Tongue (tissue), 2 donors: Measurements from ENCODE around the genes FYCO1 and TDGF1.

DNA sequence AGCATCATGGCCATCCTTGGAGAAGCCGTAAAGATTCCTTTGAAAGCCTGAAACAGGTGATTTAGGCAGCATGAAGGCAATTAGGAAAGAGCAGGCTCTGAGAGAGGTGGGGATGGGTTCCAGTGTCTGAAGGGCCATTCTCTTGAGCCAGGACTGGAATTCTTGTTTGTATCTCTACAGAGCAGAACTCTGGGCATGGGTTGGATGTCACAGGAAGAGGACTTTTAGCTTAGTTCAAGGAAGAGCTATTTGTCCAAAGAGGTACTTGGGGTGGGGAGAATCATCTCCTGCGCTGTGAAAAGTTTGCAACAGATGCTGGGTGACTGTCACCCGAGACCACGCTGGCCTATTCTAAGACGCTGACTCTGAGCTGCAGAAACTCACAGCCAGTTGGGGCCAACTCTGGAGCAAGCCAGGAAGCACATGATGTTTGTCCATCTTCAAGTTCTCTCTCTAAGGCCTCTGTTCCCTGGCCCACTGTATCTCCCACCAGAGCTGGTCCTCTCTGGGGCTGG is 17.8 kb upstream of the CDCP1 start:
- RAMPAGE, long total RNA, result no peak

DNA sequence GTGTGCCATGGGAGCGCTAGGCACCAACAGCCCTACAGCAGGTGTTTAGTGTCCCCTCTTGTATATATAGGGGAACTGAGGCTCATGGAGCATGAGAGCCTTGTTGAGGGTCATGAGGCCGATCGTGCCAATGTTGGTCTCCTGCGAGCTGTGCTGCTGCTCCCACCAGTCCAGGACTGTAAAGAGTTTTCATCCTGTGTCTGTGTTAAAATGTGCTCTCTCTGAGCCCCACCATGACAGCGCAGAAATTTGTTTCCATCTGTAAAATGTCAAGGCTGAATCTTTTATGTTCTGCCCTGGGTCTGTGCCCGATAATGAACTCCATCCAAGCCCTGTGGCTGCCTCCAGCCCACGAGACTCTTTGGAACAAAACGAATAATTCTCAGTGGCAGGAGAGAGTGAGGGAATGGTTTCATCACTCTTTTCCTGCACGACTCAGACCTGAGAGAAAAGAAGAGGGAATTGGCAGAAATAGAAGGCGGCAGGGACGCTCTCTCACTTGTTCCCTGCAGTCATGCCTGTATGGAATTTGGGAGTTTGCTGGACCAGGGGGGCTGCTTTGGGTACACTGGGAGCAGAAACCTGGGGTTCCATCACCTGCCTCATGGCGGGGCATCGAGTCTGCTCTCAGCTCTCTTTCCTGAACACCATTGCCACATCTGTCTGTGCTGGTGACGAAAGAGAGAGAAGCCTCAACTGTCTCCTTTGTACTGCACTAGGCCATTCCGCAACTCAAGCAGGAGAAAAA is 14.3 kb downstream of the TMEM158 start:
- RAMPAGE, long total RNA, result no peak

GRCh38 chr3:45464408-45464889 is 76.1 kb downstream of the LARS2 start:
- RAMPAGE, long total RNA, result no peak

- RAMPAGE, long total RNA, result no peak
These were observed 50.2 kb upstream of the LIMD1 start for GRCh38 chr3:45544015-45545006.

DNA sequence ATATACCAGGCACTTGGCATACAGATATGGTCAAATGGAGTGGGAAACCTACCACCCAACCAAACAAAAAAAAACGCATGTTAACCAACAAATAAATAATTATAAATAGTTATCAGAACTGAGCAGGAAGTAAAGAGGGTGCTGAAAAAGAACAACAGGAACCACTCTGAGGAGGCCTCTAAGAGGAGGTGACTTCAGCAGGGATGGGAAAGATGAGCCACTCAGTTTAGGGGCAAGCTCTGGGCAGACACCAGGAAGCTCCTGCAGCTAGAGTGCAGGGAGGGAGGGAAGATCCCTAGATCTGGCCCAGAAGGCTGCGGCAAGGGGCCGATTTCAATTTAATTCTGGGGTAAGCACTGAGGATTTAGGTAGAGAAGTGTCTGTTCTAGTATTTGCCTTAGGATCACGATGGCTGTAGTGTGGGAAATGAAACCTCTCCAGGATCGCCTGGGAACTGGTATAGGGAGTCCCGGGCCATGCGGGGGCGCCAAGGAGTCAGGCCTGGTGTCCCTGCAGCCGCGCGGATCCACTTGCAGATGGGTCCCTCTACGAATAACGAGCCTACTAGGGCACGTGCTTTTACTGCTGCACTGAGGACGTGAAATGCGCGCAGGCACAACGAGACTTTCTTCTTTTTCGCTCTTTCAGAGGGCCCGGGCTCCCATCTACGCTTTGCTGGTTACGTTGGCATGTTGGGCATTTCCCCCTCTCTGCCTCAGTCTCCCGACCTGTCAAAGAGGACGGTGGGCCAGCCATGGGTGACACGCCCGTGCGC is 1.5 kb upstream of the LIMD1 start:
- RAMPAGE, long total RNA, result no peak

DNA sequence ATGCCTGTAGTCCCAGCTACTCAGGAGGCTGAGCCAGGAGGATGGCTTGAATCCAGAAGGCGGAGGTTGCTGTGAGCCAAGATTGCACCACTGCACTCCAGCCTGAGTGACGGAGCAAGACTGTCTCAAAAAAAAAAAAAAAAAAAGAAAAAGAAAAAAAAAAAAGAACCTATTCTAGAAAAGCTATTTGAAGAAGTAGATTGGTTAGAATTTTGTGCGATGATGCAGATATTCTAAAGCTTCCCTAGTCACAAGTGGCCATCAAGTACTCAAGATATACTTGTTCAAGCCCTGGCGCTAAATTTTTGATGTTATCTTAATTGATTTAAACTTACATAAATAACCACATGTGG is 35.4 kb upstream of the SACM1L start:
- RAMPAGE, long total RNA, result no peak

DNA sequence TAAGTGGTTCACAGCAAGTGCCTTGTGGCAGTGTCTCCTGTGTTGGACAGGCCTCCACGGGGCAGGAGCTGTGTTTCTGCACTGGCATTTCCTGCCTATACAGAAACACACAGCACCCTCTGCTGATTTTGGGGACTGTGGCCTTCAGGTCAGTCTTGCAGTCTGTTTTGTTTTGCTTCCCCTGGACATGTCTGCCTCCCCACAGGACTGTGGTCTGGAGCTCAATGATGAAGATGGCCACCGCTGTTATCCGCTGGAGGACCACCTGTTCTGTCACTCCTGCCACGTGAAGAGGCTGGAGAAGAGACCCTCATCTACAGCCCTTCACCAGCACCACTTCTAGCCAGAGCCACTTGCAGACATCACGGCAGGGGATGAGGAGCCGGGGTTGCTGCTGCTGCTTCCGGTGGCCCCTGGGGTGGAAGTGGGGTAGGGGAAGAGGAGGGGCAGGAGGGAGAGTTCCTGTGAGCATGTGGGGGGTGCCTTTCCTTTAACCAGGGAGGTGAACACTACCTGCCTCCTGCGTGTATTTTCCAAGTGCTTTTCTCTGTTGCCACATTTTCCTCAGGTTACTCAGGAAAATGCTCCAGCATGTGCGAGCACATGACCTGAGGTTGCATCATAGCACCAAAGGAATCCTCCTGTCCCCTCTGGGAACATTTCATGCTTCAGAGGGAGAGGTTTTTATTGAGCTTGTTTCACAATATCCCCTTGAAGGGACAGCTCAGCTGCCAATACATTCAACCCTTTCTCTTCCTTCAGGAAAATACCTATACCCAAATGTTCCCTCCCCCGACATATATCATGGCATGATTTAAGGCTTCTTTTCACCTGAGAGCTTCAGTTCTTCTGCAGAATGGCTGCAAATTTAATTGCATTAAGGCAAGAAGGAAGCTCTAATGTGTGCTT is 12.2 kb upstream of the SACM1L start:
- RAMPAGE, long total RNA, result no peak

DNA sequence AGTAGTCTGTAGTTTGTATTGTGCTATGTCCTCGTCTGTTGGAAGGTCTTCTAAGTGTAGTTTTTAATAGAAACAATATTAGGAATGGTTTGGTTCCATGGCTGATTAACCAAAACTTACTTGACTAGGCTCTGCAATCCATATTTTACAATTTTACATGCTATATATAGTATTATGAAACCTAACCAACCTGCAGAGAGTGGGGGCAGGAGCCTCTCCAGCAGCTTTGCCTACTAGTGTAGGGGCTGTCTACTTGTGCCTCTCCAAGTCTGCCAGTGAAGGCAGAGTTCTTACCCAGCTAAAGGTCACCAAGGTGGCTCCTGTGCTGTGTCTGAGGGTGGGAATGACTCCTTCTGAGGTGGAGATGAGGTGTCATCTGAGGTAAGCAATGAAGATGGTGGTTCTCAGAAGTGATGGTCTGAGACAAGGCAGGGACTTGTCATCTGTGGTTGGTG is 47.4 kb downstream of the SACM1L start:
- RAMPAGE, long total RNA, result no peak

DNA sequence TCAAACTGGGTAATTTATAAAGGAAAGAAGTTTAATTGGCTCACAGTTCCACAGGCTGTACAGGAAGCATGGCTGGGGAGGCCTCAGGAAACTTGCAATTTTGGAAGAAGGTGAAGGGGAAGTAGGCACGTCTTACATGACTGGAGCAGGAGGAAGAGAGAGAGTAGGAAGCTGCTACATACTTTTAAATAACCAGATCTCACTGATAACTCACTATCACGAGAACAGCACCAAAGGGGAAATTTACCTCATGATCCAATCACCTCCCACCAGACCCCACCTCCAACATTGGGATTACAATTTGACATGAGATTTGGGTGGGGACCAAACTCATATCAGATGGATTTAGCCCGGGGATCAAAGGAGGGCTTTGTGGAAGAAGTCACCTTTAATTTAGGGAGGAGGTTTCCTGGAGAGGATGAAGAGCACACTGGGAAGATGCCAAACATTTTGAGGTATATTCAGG is 4.7 kb downstream of the SLC6A20 start:
- RAMPAGE, long total RNA, result no peak

DNA sequence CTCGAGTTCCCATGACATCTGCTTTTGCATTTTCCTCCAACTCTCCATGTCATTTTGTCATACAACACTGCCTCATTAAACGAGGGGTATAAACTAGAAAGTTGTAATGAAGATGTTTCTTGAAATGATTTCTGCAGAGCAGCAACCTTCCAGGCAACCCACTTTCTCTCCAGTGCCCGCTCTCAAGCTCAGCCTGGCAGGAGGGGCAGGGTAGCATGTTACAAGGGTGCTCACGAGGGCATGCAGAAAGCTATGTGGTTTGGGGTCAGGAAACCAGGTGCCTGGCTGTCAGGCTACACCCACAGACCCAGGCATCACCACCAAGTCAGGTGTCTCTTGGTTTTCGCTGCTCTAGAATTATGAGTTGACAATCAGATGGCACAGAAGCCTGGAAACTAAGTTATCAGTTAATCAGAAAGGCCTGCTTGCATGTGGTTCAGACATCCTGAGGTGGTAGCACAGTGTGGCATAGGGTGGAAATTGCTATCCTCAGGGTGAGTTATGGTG is 16.3 kb upstream of the CCR9 start:
- RAMPAGE, long total RNA, result no peak

DNA sequence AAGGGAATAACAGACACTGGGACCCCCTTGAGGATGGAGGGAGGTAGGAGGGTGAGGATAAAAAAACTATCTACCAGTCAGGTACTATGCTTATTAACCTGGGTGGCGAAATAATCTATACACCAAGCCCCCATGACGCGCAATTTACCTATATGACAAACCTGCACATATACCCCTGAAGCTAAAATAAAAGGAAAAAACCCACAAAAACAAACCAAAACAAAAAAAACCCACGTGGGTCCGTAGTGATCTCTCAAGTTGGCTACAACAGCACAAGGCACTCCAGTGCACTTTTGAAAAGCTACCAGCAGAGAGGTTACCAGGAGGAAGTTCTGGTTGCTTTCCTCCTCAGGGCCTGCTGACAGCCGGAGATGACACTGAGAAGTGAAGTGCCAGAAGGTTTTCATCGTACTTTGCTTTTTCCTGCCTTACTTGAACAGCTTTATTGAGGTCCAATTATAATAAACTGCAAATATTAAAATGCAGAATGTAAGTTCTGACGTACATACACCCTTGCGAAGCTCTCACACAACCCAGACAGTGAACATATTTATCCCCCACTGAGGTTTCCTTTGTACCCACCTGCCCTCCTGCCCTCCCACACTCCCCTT is 6.3 kb downstream of the CCR9 start:
- RAMPAGE, long total RNA, result no peak

DNA sequence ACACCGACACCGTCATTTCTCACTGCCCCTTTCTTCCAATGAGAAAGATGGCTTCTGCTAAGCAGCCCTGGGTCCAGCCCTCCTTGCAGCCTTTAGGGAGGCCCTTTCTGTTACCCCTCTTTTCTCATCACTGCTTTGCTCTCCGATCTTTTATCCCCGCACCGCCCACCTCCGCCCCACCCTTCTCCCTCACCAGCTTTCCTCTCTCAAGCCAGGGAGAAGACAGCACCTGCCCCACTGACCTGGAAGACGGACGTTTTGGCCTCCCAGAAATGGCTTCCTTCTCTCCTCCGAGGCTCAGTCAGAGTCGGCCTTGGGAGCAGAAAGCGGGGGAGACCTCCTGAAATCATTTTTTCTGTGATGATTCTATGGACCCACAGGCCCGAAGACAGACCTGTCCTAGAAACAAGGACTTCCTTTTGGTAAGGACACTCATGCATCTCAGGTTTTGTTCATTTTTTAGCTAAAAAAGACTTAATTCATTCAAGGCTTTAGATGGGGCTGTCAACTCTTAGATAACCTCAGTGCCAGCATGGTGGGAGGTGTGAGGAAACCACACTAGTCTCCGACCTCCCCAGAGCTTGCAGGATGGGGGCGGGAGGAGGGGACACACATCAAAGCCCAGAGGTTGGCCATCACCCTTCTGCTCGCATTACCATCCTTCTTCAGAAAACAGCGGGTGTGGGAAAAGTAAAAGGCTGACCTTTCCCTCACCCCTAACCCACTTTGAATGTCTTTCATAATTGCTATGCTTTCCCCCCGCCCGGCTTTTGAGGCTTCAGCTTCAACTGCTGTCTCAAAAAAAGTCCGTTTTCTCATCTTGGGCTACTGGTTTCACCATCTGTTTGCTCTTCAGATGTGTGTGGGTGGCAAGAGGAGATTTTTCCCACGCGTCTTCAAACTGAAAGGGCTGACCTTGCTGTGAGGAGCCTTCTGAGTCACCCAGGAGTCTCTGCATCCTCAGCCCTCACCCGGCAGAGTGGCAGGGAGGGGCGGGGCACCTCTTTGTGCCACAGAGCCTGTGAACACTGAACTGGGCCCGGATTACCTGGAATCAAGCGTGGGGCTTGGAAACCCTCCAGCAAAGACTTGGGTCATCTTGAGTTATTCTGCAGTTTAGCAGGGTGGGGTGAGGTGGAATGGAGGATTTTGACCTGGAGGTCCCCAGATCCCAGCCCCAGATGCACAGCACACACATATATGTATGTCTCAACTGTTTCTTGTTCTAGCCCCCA is 27.7 kb upstream of the CXCR6 start:
- RAMPAGE, long total RNA, result no peak

DNA sequence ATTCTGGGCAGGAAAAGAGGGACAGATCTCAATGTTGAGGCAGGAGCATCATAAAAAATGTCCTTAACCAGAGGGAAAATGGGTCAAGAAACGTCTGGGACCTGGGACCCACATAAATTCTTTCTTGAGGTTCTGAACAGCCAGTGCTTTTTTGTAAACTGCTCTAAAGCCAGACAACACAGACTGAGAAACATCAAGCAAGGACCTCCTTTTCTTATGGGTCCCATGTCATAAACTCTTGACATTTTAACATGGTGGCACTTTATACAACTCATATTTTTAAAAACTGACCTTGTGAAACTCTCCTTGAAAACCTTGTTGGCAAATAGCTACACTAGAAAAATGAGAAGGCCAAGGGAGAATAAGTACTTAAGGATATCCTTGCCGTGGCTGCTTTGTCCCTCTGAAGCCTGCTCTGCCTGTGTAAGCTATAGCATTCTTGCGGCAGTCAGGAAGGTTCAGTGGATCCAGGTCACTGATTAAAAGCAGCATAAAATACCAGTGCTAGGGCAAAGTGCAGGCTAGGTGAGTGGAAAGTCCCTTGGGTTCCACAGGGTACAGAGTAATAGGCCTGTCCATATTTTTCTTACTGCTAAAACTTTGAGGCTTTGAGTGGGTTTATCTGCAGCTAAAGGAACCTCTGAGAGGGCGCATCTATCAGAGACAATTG is 10.1 kb downstream of the CXCR6 start:
- RAMPAGE, long total RNA, result no peak

- RAMPAGE, long total RNA, result no peak
These were observed 23.2 kb downstream of the CXCR6 start for GRCh38 chr3:45966063-45967253.

DNA sequence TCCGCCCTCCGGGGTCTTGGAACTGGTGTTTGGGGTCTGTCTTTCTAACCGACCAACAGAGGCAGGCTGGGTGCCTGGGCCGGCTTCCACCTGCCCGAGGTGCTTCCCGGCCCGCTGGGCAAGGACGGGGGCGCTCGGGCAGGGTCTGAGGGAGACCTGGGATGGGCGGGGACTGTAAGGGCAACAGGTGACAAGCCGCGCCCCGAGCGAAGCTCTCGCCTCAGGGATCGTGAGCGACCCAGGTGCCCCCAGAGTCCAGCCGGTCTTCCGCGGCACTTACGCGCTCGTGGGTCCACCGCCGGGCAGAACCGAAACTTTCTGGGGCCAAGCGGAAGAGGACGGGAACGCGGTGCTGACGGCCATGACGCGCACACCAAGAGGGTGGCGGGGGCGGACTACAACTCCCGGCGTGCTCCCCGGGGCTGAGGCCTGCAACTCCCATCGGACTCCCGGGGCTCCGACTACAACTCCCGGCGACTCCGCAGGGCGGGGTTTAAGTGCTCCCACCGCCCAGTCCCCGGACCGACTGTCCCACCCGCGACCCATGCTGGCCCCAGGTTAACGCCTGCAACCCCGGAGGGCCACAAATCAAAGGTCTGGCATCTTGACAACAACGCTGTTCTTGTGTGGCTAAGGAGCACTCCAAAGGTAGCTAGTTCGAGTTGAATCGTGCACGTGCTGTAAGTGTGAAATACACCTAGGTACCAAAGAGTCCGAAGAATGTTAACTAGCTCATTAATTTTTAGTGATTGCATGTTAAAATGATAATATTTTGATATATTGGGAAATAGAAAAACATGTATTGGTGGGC is at the start of gene FYCO1:
TSS of gene FYCO1 (minus strand) at position 383 of the 811 bp plus-strand sequence.
- RAMPAGE, long total RNA, result start-site peak on the minus strand centred at position 381 of the sequence, 23 bp wide, 225 and 223 reads in 2 replicates

- RAMPAGE, long total RNA, result no peak
These were observed 6.8 kb upstream of the RTP3 start for GRCh38 chr3:46490713-46491667.

DNA sequence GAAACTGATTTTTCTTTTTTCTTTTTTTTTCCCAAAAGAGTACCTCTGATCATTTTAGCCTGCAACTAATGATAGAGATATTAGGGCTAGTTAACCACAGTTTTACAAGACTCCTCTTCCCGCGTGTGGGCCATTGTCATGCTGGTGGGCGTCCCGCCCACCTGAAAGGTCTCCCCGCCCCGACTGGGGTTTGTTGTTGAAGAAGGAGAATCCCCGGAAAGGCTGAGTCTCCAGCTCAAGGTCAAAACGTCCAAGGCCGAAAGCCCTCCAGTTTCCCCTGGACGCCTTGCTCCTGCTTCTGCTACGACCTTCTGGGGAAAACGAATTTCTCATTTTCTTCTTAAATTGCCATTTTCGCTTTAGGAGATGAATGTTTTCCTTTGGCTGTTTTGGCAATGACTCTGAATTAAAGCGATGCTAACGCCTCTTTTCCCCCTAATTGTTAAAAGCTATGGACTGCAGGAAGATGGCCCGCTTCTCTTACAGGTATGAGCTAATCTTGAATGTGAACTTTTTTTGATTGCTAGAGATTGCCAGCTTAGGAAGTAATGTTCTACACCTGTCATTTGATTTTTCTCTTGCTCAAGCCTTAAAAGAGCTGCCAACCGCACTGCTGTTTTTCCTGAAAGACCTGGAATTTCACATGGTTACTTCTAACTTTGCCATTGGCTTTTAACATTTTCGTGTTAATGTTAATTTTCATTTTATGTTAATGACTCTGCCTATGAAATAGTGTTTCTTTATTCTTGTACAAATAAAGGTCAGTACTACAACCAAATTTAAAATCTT is at the start of gene TDGF1:
TSS of gene TDGF1 (plus strand) at position 270 of the 789 bp plus-strand sequence.
- RAMPAGE, long total RNA, result no peak

- RAMPAGE, long total RNA, result no peak
These were observed 1.4 kb downstream of the TDGF1 start for GRCh38 chr3:46578814-46579497.

DNA sequence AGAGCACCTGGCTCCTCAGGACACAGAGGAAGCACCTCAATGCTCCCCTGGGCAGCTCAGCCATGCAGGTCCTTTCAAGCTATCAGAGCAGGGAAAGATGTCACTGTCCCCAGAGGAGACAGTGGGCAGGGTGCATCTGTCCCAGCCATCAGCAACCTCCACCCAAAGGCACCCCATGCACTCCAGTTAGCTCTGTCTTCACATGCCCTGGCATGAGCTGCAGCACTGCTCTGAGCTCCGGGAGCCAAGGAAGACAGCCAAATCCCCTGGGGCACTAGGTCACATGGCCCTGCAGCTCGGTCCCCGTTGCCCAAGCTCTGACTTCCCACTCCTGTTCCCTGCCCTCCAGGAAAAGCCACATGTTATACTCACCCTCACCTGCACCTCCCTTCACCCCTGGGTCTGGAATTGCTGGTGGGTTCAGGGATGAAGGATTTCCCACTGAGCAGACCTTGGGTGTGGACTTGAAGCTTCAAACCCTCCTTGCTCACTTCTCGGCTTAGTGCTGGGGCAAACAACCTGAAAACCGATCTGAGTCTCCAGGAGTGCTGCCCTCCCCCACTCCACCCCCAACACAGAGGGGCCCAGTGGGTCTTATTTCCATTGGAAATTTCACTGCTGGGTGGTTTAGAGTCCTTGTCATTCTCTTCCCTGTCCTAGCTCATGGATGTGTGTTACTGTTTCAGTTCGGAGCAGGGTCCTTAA is 32.6 kb downstream of the ALS2CL start:
- RAMPAGE, long total RNA, result no peak

GRCh38 chr3:46664831-46665398 is 28.6 kb downstream of the ALS2CL start:
- RAMPAGE, long total RNA, result no peak